ENCODE data around the genes RPS19BP1 and GRAP2.

- PRO-cap = unidirectional peak, minus-strand start at chr22:38864141
Observed at GRCh38 chr22:38864078-38864922, 7.7 kb downstream of the CBX6 start.

GRCh38 chr22:39099474-39099923 lies 2.5 kb downstream of the APOBEC3H start:
- PRO-cap = no peak

GRCh38 chr22:39176016-39176725 lies 23.7 kb upstream of the CBX7 start:
- PRO-cap = no peak

- PRO-cap = no peak
Observed at GRCh38 chr22:39234852-39236039, 9.5 kb downstream of the PDGFB start.

- PRO-cap = no peak
Observed at GRCh38 chr22:39252035-39252611, 7.3 kb upstream of the PDGFB start.

GRCh38 chr22:39278266-39278641 lies 33.5 kb upstream of the PDGFB start:
- PRO-cap = no peak

DNA sequence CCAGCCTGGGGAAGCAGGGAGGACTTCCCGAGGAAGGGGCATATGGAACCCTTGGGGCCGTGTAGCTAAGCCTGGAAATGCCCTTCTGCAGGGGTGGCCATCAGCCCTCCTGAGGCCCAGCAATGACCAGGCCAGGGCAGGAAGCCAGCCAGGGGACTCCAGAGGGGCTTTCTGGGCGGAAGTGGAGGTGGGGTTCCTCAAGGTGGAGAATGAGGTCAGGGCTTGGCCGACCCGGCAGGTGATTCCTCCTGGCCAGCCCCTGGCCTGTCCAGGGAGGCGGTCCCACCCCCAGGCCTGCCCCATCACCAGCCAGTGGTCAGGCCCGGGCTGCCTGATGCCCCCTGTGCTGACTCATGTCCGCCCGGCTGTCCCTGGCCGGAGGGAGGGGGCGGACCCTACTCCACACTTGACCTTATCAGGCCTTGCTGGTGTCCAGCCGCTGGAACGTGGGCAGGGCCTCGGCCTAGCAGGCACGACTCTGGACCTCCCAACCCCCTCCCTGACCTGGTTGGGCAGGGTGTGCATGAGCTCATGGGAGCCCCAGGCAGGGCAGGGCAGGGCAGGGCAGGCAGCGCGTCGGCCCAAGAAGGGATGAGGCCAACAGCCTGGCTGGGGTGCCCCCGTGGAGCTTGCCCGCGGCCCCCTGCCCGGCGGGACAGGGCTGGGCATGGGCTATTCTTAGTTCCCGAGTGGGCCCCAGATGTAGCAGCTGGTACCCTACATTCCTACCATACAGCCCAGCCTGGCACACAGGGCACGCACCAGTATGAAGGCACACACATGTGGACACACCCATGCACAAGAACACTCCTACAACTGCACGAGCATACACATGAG lies 35.9 kb downstream of the RPL3 start:
- PRO-cap = no peak

GRCh38 chr22:39308625-39309261 lies 10.7 kb downstream of the RPL3 start:
- PRO-cap = no peak

GRCh38 chr22:39311933-39312697 lies 7.3 kb downstream of the RPL3 start:
- PRO-cap = no peak

- PRO-cap = no peak
Observed at GRCh38 chr22:39401113-39401600, 1.6 kb downstream of the TAB1 start.

DNA sequence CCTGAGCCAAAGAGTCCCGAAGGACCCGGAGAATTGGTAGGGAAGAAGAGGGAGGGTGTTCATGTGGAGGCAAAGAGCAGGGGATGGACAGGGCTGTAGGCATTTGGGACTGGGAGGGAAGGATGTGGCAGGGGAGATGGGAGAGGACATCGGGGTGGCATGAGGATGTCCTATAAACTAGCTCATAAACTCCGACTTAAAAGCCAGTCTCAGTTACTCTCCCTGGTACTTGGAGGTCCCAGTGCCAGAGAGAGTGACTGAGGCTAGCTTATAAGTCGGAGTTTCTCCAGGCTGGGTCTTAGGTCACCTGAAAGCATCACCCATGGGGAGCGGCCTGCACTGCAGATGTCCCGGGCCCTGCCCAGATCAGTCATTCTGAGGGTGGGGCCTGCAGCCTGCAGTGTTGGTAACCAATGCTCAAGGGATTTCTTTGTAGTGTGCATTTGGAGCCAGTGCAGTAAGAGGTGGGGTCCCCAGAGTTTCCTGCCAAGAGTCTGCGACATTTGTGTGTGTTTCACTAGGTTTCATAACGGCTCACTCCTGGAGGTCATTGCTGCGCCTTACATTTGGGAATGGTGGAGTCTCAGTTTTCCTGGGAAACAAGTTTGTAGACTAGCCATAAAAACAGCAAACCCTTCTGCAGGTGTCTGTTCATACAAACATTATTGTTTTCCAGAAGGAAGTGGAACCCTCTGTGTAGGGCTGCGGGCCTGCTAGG lies 14.8 kb downstream of the TAB1 start:
- PRO-cap = no peak

DNA sequence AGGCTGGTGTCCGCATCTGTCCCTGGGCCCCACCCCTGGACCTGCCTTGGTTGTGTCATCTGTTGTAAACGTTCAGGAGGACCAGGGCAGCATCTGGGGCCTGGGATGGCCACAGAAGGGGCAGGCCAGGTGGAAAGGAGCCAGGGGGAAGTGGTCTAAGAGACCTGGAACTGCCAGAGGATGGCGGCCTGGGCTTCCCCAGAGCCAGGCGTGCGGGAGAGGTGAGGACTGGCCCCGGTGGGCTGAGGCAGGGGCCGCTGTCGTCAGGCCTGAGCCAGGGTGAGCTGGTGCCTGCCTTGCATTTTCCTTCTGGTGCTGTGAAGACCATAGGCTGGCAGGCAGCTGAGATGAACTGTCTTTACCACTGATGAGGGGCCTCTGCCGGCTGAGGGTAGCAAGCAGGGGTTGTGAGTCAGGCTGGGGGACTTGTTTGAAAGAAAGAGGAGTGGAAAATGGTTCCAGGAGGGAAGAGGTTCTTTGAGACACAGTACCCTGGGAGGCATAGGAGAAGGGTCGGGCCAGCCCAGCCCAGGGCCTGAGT lies 26.0 kb upstream of the MGAT3 start:
- PRO-cap = no peak

DNA sequence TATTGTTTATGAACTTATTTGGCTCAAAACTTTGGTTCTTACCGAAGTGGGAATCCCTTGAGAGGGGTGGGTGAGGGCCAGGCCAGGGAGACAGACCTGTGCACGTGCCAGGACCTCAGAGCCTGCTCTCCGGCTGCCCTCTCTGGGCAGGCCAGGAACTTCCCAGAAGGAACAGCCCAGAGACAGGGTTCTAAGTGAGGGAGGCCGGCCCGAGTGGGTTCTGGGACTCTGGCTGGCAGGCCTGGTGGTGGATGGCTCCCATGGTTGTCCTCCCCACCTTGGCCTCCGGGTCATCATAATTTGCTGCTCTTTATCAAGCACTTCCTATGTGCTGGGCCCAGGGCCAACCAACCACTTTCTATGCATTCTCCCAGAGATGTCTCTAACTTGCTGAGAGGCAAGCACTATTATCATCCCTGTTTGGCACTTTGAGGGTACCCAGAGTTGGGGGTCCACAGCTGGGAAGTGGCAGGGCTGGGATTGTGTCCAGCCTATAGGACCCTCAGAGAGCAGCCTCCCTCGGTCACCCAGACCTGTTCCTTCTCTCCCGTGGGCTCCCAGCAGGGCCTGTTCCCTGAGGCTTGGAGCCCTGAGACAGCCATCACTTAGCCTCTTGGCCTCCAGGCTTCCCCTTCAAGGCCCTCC lies 6.2 kb downstream of the MGAT3 start:
- PRO-cap = no peak

DNA sequence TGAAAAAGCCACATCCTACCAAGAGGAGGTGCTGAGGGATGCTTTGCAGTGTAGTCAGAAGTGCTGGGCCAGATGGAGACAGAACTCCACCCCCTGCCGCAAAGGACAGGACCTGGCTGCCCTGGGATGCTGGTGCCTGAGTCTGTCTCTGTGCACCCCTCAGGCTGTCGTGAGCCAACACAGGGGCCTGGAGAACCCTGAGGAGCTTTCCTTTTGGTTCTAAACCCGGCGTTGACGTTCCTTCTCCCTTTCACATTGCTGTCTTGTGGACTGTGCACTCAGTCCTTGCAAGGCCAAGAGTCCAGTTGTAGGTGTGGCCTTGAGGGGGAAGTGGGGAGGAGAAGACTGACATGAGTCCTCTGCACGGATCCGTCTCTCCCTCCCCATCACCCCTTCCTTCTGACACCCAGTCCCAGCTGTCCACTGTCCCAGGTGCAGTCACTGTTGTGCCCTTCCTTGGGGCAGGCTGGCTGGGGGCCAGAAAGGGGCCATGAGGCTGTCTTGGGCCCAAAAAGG lies 12.6 kb upstream of the MIEF1 start:
- PRO-cap = no peak

GRCh38 chr22:39522001-39522523 lies 1.7 kb downstream of the ATF4 start:
- PRO-cap = no peak

DNA sequence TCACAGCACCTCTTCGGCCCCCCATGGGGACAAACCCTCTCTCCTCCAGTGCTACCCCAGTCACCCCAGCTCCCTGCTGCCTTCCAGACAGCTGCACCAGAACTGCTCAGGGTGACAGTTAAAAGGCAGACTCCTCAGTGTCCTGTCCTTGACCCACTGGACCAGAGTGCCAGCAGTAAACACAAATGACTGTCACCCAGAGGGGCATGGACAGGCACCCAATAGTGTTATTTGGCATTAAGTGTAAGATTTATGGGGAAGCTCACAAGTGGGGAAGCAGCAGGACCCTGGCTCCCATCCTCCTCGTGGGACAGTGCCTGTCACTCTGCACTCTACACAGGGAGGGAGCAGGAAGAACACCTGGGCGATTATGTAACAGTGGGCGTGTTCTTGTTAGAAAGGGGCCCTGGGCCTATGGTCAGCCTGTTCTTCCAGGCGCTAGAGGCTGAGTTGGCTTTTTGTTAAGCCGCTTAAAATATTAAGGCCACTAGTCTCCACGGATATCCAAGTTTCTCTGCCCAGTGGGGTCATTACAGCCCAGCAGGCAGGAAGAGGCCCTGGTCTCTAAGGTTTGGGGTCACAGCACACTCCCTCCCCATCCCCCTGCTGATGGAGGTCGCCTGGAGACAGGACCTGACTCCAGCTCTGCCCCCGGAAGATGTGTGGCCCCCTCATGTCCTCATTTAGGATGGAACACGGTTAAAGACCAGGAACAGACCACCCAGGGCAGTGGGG lies 4.9 kb downstream of the RPS19BP1 start:
- PRO-cap = no peak

- PRO-cap = bidirectional peak, plus-strand start at chr22:39532907, minus-strand start at chr22:39532711
Observed at GRCh38 chr22:39532064-39533226, at the start of gene RPS19BP1. Gene RPS19BP1, minus strand, starts transcription at chr22:39532748.

GRCh38 chr22:39663692-39664132 lies 93.2 kb downstream of the CACNA1I start:
- PRO-cap = no peak

- PRO-cap = no peak
Observed at GRCh38 chr22:39900830-39901733, at the start of gene GRAP2. Gene GRAP2, plus strand, starts transcription at chr22:39901084.

DNA sequence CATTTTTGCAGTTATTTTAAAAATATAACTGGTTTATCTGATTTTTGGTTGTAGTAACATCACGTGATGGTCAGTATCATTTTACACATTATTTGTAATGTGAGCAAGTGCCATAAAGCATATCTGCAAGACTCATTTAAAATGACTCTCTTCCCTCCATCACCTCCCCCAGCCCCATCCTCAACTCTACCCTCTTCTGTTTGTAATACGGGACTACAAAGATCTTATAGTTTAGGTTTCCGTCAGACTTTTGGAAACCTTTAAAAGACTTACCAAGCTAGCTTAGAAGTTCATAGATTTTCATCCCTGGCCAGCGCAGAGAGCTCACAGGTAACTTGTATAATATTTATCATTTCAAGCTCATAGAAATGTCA lies 10.3 kb downstream of the GRAP2 start:
- PRO-cap = no peak

Measured in type B pancreatic cell (in vitro differentiated cells).